PC-3 (cell line): ENCODE measurements around a stretch of chr9.

GRCh38 chr9:98104571-98104816, 14.5 kb downstream of the TRIM14 start:
- RAMPAGE, long total RNA, result no peak

GRCh38 chr9:98218726-98219657, 26.6 kb upstream of the CORO2A start:
- RAMPAGE, long total RNA, result no peak

DNA sequence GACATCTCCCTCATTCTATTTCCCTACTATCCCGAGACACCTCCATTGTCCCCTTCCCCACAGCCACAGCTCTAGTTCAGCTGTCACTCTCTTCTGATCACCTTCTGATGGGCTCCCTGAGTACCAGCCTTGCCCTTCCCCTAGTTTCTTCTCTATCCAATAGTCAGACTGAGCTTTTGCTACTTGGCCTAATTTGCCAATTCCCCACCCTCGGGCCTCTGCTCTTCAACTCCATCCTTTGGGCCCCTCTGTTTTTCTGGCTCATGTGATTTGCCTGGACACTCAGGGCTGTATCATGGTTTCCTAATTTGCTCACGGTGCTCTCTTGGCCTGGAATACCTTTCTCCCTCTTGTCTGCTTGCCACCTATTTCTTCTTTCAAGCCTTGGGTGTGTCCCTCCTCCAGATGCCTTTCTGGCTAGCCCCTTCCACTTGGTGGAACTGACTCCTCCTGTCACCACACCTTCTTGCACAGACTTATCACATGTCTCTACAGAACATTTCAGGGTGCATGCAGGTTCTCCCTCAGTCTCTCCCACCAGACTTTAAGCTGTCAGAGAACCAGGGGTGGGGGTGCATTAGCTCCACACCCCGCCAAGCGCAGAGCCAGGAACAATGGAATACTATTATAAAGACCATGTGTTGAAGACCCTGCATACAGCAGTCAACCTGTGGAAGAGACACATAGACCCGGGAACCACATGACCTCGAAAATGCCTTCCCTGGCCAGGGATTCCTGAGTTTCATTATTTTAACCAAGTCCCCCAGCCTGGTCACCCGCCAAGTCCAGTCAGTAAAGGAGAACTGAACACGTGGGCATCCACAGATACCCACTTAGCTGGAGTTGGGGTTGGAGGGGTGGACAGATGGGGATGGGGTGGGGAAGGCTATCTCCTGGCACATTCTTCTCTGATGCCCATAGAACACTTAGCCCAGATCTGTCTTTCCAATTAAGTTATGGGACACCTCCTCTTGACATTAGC, 1.8 kb downstream of the TBC1D2 start:
- RAMPAGE, long total RNA, result no peak

- RAMPAGE, long total RNA, result no peak
These were observed 1.2 kb upstream of the TBC1D2 start for GRCh38 chr9:98256594-98257190.

DNA sequence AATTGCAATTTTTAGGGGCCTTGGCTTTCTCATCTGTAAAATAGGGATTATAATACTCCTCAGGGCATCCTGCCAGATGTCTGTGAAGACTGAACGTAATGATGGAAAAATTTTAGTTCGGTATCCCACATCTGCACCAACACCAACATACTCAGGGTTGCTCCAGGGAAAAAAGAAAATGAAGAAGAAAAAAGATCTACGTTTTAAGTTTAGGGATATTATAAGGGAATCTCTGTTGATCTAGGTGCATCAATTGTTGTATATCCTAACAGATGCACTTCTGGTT, 8.1 kb upstream of the TBC1D2 start:
- RAMPAGE, long total RNA, result no peak

DNA sequence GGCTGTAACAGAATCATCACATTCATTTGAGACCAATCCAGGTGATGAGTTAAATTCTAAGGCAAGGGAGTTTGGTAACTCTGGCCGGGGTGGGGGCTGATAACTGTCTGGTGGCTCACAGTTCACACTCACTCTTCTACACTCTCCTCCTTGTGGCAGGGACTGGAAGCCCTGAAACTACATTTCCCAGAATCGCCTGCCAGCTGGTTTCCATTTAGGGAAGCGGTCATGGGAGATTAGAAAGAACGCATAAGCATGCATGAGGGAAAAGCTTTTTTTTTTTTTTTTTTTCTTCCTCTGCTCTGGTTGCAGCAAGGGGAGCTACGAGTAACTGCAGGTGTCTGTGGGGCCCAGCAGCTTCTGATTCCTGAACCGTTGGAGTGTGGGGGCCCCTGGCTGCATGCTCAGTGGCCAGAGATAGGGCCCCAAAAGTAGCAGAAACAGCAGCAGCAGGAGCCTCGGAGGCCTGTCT, 154.8 kb upstream of the TBC1D2 start:
- RAMPAGE, long total RNA, result no peak

- RAMPAGE, long total RNA, result no peak
These were observed 98.2 kb downstream of the GABBR2 start for GRCh38 chr9:98610123-98611325.

DNA sequence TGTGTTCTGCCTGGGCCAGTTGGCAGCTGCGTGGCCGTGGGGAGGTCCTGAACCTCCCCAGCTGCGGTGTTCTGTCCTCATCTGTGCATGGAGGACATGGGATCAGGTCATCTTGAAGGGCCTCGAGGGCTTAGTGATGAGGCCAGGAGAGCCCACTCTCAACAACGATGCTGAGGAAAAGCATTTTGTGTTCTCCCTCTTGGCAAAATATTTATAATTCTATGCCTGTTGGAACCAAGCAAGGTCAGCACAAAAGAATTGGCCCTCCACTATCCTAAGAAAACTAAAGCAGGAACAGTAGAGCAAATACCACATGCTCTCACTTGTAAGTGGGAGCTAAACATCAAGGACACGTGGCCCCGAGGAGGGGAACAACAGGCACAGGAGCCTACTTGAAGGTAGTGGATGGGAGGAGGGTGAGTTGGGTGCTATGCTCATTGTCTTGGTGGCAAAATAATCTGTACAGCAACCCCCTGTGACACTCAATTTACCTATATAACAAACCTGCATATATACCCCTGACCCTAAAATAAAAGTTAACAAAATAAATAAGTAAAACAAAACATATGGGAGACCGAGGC, 63.1 kb upstream of the COL15A1 start:
- RAMPAGE, long total RNA, result no peak

DNA sequence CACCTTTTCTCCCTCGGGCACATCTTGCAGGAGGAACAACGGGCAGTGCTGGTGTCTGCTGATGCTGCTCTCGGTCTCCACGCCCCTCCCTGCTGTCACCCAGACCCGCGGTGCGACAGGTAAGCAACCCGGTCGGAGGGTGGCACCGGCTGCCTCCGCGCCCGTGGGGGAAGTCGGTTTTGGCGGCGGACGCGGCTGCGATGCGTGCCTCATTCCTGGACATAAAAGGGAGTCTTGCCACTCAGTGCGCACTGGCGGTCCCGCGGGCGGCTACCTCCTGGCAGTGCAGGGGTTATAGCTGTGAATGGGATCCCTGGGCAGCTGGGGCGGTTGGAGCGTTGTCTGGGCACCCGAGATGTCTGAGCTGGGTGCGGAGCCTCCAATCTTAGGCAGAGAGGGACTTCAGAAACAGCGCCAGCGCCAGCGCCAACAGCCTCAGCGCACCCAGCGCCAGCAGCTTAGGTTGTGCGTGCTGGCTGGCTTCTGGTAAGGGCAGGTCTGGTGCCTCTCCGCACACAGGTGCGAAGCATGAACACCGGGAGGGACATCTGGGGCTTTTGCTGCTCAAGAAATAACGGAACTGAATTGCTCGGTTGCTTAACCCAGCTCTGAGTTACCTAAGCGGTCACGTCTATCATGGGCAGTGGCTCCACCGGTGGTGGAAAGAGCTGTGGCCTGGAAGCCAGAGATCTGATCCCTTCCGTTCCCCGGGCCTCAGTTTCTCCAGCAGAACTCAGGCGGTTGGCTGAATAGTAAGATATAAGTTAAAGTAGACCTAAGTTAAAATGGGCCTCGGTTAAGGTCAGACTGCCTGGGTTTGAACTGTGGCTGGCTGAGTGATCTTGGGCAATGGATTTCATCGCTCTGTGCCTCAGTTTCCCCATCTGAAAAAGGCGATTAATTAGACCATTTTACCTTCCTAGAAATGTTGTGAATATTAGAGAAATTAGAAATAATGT, 704 bp downstream of the COL15A1 start:
- RAMPAGE, long total RNA, result no peak

- RAMPAGE, long total RNA, result no peak
These were observed 45.9 kb downstream of the COL15A1 start for GRCh38 chr9:98989456-98990213.

GRCh38 chr9:99039529-99040170, 65.3 kb upstream of the TGFBR1 start:
- RAMPAGE, long total RNA, result no peak

- RAMPAGE, long total RNA, result no peak
These were observed 45.2 kb downstream of the TGFBR1 start for GRCh38 chr9:99150051-99150671.

GRCh38 chr9:99212931-99213394, 8.8 kb downstream of the ALG2 start:
- RAMPAGE, long total RNA, result no peak

DNA sequence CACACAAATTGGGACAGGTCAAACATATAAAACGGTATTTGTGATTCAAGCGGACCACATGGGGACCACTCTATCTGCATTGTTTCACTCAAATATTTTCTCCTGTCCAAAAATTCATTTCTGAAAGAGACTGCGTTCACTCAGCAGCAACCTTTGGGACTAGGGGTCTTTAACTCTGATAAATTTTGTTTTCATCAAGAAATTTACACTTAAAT, 1.2 kb upstream of the NR4A3 start:
- RAMPAGE, long total RNA, result no peak

DNA sequence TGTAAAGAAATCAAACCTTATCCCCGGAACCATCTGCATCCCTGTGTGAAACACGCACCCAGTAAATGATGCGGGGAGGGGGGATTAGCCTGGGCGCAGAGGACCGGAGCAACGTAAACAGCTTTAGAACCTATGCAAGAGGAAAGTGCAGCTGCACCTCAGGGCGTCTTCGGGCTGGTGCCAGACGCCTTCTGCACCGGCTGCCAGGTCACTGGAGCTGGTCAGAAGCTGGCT, 593 bp upstream of the NR4A3 start:
- RAMPAGE, long total RNA, result no peak

- RAMPAGE, long total RNA, result no peak
These were observed 89.0 kb downstream of the ERP44 start for GRCh38 chr9:100009648-100010259.

DNA sequence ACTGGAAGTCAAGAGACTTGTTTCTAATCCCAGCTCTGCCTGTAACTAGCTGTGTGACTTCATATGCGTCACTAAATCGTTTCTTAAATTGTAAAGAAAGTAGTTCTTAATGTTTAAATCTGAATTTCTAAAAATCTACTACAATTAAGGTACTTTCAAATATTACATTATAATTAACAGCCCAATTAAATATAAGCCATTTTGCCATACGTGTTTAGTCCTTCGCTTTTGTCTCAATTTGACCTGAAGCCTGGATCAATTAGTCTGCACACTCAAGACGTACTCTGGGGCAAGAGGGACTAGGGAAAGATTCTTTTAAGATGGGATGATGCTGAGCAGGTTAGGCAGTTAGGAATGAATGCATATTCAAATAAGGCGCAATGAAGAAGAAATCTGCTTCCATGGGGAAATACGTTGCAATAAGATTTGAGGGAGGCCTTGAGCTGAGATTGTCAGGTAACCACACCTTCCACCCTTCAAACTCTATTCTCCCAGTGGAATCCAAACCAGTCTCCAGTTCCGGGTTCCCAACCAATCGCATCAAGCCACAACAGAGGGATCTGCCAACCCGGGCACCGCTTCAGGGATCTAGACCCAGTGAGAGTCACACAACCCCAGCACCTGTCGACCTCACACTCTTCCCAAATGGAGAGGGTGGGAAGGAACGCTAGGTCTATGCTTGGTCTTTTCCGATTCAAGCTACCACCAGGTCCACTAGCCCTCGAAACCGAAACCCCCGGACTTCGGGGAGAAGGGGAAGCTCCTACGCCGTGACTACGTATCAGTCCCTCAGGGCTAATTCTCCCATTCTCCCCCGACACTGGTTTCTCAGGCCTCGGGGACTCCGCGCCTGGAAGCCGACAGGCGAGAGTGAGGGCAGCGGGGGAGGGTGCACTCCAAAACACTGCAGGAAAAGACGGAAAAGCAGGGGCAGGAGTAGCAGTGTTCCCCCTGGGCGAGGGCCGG, 745 bp downstream of the ERP44 start:
- RAMPAGE, long total RNA, result no peak

DNA sequence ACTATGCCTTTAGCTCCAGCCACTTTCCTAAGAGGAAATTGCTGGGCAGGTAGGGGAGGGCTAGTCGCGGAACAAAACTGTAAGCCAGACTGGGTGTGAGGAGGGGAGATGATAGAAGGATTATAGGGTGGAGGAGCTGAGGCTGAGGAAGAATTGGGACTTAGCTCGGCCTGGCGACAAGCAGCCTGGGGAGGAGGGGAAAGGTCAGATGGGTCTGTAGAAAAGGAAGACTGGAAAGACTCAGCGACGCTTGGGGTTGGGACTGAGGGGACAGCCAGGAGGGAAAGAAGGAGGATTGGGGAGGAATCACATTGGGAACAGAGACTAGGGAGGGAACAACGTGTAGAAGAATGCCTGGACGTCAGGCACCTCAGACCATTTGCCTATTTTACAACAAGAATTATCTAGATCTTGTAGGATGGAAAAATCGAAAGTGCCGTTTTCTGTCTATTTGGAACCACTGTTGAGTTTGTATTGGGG, 45.6 kb downstream of the INVS start:
- RAMPAGE, long total RNA, result no peak

GRCh38 chr9:100145057-100145533, 46.1 kb downstream of the INVS start:
- RAMPAGE, long total RNA, result no peak

DNA sequence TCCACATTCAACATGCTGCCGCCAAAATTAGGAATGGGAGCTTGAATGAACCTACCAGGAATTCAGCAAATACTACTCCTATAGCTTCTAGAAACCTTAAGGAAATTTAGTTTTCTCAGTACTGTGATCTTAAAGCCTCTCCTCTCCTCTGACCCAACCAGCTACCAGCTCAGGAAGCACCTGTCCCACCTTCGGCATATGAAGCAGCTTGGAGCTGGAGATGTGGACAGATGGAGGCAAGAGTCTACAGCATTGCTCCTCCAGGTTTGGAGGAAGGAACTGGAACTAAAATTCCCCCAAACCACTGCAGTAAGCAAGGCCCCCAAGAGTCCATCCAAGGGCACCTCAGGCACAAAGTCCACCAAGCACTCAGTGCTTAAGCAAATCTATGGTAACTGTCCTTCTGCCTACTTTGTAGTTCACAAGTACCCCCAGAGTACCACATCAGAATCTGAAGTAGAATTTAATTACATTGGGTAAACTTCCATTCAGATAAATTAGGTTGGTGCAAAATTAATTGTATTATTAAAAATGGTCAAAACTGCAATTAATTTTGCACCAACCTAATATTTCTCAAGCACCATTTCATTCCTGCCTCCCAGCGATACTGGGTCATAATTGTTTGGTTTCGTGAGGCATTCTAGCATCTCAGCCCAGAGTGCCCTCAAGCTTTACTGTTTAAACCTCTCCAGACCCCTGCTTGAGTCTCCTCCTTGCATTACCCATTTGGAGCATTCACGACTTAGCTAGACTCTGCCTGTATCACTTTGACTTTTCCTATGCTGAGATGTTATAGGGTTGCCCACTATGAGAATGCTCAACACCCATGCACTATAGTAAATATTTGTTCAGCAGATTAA, 55.8 kb downstream of the TEX10 start:
- RAMPAGE, long total RNA, result no peak